Psoas muscle (tissue), 2 donors: ENCODE data around the gene CASP1.

- PRO-cap, 2 experiments, result no peak in any of the 2 experiments
These were observed 22.8 kb downstream of the TMEM123 start for GRCh38 chr11:102429347-102430664.

DNA sequence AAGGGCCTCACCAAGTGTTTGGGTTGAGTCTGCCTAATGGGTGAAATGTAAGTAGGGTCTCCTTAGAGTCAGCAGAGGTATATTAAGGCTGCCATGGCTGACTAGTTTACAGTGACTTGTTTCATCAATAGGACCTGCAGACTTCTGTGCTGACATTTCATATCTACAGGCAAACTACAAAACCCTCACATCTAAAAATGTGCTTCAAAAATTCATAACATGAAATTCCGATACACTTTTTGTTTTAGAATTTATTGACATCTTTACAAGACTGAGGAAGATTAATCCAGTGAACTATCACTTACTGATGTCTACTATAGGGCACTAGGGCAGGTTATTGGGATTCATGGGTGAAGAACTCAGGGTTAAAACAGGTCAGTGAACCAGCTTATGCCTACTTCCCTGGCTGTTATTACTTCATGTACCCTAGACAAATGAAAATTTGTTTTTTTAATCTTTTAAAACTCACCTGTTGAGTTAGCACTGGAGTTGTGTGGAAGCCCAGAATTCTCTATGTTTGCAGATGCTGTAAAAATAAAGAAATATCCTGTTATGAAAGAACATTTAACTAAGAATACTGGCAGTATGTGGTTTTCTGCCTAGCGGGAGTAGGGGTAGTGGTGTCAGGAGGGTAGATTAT, 4.1 kb downstream of the TMEM123 start:
- PRO-cap, 2 experiments, result no peak in any of the 2 experiments

GRCh38 chr11:102552314-102553019, 21.9 kb upstream of the MMP7 start:
- PRO-cap, 2 experiments, result no peak in any of the 2 experiments

DNA sequence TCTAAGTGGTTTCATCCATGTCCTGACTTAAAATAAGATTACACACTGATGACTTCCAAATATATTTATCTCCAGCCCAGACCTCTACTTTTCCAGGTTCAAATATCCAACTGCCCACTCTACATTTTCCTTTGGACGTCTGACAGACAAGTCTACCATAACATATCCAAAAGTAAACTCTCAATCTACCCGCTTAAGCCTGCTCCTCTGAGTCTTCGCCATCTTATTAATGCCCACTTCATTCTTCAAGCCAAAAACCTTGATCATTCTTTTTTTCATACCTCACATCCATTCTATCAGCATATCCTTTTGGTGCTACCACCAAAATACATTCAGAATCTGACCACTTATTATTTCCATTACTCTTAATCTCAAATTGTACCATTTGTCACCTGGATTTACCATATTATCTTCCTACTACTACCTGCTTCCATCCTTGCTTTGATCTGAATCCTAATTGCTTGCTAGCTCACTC, 36.2 kb downstream of the DCUN1D5 start:
- PRO-cap, 2 experiments, result no peak in any of the 2 experiments

DNA sequence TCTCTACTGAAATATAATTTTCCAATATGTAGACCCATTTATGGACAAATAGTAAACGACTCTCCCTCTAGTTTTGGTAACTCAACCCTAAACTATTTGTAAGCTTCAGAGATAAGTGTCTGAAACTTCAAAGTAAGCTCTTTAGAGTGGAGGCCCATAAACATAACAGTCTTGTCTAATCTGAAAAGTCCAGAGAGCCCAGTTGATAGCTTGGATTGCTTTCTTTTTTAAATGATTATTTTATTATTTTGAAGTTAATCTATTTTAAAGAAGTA, 307.7 kb upstream of the DDI1 start:
- PRO-cap, 2 experiments, result no peak in any of the 2 experiments

GRCh38 chr11:104413963-104414271, 250.0 kb upstream of the PDGFD start:
- PRO-cap, 2 experiments, result no peak in any of the 2 experiments

- PRO-cap, 2 experiments, result no peak in any of the 2 experiments
These were observed 2.6 kb downstream of the CASP4 start for GRCh38 chr11:104965852-104966127.

DNA sequence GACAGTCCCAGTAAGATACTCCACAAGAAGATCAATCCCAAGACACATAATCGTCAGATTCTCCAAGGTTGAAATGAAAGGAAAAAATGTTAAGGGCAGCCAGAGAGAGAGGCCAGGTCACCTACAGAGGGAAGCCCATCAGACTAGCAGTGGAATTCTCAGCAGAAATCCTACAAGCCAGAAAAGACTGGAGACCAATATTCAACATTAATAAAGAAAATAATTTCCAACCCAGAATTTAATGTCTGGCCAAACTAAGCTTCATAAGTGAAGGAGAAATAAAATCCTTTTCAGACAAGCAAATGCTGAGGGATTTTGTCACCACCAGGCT, 2.2 kb upstream of the CASP4 start:
- PRO-cap, 2 experiments, result no peak in any of the 2 experiments

- PRO-cap, 2 experiments, result peak in 1 of 2 experiments; most common minus-strand start chr11:105035143 (in 1)
These were observed at the start of gene CASP1 for GRCh38 chr11:105034251-105035481. Gene CASP1, minus strand, starts transcription at chr11:105035144.

DNA sequence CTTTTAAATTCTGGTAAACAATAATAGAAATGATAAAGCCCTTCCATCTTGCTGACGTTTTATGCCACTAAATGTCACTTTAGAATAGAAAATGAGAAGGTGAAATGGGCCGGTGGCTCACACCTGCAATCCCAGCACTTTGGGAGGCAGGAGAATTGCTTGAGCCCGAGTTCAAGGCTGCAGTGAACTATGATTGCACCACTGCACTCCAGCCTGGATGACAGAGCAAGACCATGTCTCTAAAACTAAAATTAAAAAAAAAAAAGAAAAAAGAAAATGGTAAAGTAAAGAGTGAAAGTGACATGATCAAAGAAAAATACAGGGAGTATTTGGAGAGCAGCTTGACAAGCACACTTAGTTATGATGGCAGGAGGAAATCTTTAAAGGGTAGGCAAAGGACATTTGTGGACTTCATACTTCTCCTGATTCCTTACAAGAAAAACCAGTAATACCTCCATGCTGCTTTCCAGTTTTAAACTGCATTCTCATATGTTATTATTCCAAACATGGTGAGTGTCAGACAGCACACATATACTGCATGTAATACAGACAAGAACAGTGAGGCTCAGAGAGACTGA, 20.0 kb downstream of the MSANTD4 start:
- PRO-cap, 2 experiments, result no peak in any of the 2 experiments

- PRO-cap, 2 experiments, result no peak in any of the 2 experiments
These were observed 109.1 kb downstream of the AASDHPPT start for GRCh38 chr11:106186578-106186939.

- PRO-cap, 2 experiments, result peak in 1 of 2 experiments; most common minus-strand start chr11:106827962 (in 1)
These were observed 190.5 kb downstream of the GUCY1A2 start for GRCh38 chr11:106827780-106828200.

GRCh38 chr11:107504345-107505120, 46.9 kb upstream of the CWF19L2 start:
- PRO-cap, 2 experiments, result no peak in any of the 2 experiments

DNA sequence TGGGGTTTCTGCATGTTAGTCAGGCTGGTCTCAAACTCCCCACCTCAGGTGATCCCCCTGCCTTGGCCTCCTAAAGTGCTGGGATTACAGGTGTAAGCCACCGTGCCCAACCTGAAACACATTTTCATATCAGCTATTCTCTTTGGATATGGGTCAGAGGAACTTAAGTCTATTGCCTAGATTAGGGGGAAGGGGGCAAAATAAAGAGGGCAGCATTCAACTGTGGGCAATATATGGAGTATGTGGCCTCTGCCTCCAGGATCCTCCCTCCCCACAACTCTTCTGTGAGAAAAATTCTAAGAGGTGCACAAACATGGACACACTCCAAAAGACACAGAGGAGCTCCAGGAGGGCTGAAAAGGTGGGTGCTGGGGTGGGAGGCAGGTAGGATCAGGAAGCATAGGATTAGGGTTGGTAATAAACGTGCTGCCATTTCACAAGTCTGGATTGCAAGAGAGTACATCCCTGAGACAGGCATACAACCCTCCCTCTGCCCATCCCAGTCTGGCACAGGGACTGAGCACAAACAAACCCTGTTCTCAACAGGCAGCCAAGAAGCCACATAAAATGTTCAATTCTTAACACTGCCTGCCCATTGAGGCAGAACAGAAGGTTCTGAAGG, 18.6 kb downstream of the SLC35F2 start:
- PRO-cap, 2 experiments, result no peak in any of the 2 experiments

GRCh38 chr11:107859106-107859403, 468 bp upstream of the SLC35F2 start:
- PRO-cap, 2 experiments, result no peak in any of the 2 experiments

- PRO-cap, 2 experiments, result no peak in any of the 2 experiments
These were observed 921 bp downstream of the RAB39A start for GRCh38 chr11:107929191-107929546.

DNA sequence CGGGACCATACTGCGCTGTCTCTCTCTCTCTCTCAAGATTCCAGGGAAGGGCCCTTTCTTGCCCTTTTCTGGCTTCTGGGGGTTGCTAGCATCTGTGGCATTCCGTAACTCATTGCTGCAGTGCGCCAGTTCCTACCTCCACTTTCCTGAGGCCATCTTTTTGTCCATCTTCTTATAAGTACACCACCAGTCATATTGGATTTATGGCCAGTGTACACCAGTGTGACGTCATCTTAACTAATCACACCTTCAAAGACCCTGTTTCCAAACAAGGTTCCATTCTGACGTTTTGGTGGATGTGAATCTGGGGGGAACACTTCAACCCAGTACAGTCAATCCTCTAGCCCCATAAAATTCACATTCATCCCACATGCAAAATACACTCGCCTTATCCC, 7.1 kb upstream of the ACAT1 start:
- PRO-cap, 2 experiments, result no peak in any of the 2 experiments

DNA sequence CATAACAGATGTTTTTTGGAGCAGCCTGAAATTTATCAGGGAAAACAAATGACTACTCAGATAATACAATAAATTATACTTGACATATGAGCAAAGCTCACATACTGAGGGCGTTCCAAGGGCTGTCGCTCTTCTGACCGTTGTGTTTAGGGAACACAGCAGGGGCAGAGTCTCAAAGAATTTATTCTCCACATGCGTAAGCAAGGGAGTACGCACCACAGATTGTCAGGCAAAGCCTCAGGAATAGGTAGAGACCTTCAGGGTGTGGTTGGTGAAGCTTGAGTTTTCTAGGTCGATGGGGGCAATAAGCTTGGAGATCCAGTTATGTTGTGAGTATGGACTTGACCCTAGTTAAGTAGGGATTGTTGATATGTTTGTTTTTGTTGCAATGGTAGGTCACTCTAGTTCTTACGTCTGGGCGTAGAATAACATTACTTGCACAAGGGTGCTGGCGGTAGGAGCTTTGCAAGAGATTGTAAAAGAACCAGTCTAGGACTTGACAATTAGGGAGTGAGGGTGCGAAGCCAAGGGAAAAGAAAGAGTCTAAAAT, 860 bp downstream of the ACAT1 start:
- PRO-cap, 2 experiments, result peak in 1 of 2 experiments; most common plus-strand start position 431 of the sequence (in 1); most common minus-strand start position 132 of the sequence (in 1)

- PRO-cap, 2 experiments, result no peak in any of the 2 experiments
These were observed 597 bp downstream of the NPAT start for GRCh38 chr11:108221862-108222219.

GRCh38 chr11:108223885-108224351, 1.1 kb downstream of the ATM start:
- PRO-cap, 2 experiments, result no peak in any of the 2 experiments